ENCODE data around the genes SEC22B and PPIAL4D.

DNA sequence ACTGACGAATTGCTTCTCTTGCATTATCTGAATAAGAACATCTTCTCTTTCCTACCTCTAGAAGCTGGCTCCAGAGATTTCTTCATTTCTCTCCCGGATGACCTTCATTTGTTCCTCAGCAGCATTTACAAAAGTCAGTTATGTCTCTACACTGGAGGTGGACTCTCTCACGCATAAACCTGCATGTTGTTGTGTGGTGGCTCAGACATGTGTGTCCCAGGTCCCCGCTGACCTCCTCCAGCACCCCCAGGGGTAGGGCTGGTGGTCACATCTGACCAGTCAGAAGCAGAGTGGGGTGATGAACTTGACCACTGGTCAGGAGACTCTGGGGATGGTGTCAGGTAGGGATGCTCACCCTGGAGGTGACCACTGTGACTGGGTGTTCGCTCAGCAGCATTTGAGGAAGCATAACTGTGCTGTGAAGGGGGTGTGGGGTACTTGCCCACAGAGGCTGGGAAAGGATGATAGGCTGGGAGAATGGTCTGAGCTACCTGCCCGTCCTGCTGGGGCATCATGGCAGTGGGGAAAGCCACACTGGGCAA lies 18.9 kb upstream of the ADAM30 start:
- RAMPAGE, long total RNA, result no peak
- RRBS, 2 experiments, result no CpG with 5 or more reads among the region's 6 CpGs
CAGE:
- cytosol, long polyA minus RNA, result no peak
- cytosol, long polyA plus RNA, result no peak
- long polyA plus RNA, result no peak
- nucleolus, long total RNA, result no peak
- nucleus, long polyA plus RNA, result no peak
- nucleus, long total RNA, result no peak

- RAMPAGE, long total RNA, result no peak
- RRBS, 2 experiments, result no CpG with 5 or more reads among the region's 4 CpGs
CAGE:
- cytosol, long polyA minus RNA, result no peak
- cytosol, long polyA plus RNA, result no peak
- long polyA plus RNA, result no peak
- nucleolus, long total RNA, result no peak
- nucleus, long polyA plus RNA, result no peak
- nucleus, long total RNA, result no peak
Observed at GRCh38 chr1:119921560-119922045, 25.3 kb upstream of the ADAM30 start.

DNA sequence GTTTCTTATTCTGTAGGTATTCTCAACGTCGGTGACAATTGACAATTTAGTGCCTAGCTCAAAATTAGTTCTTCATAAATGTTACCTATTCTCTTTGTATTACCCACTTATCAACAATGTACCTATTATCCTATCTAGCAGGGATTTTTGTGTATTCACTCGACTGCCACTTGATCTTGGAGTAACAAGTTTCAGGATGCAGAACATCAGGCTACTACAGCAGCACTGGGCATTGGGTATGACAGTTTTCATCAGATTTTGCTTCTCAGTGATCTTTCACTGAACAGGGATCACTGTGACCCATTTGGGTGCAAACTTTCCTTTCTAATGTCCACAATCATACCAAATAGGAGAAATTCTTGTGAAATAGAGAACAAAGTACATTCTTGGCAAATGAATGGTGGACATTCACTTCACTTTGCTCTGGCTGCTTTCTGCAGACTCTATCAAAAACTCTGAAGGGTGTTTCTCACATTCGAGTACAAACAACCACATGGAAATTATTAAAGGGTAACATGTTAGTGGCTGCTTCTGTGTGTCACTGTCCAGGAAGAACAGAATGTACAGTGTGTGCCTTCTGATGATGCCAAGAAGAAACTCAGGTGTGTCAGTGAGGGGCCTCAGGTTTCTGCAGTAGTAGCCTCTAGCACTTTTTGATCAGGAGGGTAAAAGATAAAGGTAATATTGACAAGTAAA lies 61.8 kb upstream of the ADAM30 start:
- RAMPAGE, long total RNA, result no peak
- RRBS, 2 experiments, result no CpG with 5 or more reads among the region's 4 CpGs
CAGE:
- cytosol, long polyA minus RNA, result no peak
- cytosol, long polyA plus RNA, result no peak
- long polyA plus RNA, result no peak
- nucleolus, long total RNA, result no peak
- nucleus, long polyA plus RNA, result no peak
- nucleus, long total RNA, result no peak

- RAMPAGE, long total RNA, result start-site peak on the minus strand at chr1:120176387-120176524, 3,398 and 3,804 reads in 2 replicates
- RRBS, 2 experiments, result no CpG with 5 or more reads among the region's 43 CpGs
CAGE:
- cytosol, long polyA minus RNA, result start-site peak on the minus strand at chr1:120176408-120176516, 389 reads
- cytosol, long polyA plus RNA, result start-site peak on the minus strand at chr1:120176349-120176516, 1,343 and 1,049 reads in 2 replicates
- long polyA plus RNA, result start-site peak on the minus strand at chr1:120176387-120176508, 552 and 646 reads in 2 replicates
- nucleolus, long total RNA, result no peak
- nucleus, long polyA plus RNA, result start-site peak on the minus strand at chr1:120176345-120176512, 820 and 774 reads in 2 replicates
- nucleus, long total RNA, result start-site peak on the minus strand at chr1:120176392-120176489, 82 reads
Observed at GRCh38 chr1:120175744-120176831, at the start of gene SEC22B. Gene SEC22B (minus strand): TSS chr1:120176520.

DNA sequence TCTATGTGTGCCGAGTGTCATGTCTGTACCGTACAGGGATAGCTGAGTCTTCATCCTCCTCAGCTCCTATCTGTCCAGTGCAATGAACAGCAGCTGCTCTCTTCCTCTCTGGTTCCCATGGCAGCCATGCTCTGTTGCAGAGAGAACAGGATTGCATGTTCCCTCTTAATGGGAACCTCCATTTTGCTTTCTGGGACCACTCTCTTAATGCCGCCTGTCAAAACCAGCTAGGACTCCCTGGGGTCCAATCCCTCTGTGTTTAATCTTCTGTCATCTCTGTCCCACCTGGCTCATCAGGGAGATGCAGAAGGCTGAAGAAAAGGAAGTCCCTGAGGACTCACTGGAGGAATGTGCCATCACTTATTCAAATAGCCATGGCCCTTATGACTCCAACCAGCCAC lies 38.8 kb downstream of the NBPF8 start:
- RAMPAGE, long total RNA, result no peak
- RRBS, 2 experiments, result no CpG with 5 or more reads among the region's 3 CpGs
CAGE:
- cytosol, long polyA minus RNA, result no peak
- cytosol, long polyA plus RNA, result no peak
- long polyA plus RNA, result no peak
- nucleolus, long total RNA, result no peak
- nucleus, long polyA plus RNA, result no peak
- nucleus, long total RNA, result no peak

DNA sequence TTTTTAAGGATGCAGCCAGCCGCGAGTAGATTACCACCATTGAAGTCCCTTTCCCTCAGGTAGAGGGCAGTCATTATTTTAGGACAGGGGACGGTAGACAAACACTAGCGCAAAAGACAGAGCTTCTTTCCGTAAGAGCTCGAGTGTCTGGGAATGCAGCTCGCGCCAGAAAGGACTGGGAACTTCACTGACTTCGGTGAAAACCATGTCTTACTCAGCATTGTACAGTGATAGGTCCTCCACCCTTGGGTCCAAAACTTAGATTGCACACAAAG lies 144.4 kb downstream of the NBPF8 start:
- RAMPAGE, long total RNA, result no peak
- RRBS, 2 experiments, result no CpG with 5 or more reads among the region's 9 CpGs
CAGE:
- cytosol, long polyA minus RNA, result no peak
- cytosol, long polyA plus RNA, result no peak
- long polyA plus RNA, result no peak
- nucleolus, long total RNA, result no peak
- nucleus, long polyA plus RNA, result no peak
- nucleus, long total RNA, result no peak

DNA sequence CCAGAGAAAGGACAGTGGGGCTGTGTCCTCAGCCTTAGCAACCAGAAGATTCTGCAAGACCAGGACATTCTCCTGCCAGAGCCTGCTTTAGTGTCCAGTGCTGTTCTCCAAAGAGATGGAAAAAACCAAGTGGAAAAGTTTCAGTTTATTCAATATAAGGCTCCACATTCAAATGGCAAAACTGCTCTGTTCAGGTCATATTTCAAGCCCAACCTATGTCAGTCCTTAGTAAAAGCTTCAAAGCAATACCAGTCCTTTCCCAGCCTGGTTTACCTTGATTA lies 132.6 kb upstream of the NOTCH2NLR start:
- RAMPAGE, long total RNA, result no peak
CAGE:
- cytosol, long polyA minus RNA, result no peak
- cytosol, long polyA plus RNA, result no peak
- long polyA plus RNA, result no peak
- nucleolus, long total RNA, result no peak
- nucleus, long polyA plus RNA, result no peak
- nucleus, long total RNA, result no peak

DNA sequence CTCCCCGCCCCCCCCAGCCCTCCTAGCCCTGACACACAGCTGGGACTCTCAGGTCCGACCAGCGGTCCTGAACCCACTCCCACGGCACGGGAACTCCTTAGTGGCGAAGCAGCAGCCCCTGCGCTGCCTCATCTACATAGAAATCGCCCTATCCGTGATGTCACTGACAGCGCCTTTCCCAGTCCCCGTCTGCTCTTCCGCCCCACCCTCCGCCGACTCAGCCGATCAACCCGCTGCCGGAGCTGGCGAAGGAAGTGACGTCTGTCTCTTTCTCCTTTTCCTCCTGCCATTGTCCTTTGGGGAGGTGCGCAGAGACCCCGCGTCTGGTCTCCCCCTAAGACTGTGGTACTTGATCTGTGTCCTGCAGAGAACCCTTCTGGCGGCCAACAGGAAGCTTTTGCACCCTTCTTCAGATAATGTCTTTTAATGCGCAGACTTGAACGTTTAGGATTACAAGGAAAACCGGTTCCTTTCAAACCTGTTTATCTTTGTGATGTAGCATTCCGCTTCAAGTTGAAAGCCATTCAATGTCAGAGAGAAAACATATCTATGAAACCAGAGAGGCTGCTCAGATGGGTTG lies 38.4 kb upstream of the PPIAL4A start:
- RAMPAGE, long total RNA, result no peak
- RRBS, 2 experiments, result no CpG with 5 or more reads among the region's 27 CpGs
CAGE:
- cytosol, long polyA minus RNA, result no peak
- cytosol, long polyA plus RNA, result no peak
- long polyA plus RNA, result no peak
- nucleolus, long total RNA, result no peak
- nucleus, long polyA plus RNA, result no peak
- nucleus, long total RNA, result no peak

GRCh38 chr1:121016567-121017177 lies 127.1 kb downstream of the PPIAL4A start:
- RAMPAGE, long total RNA, result no peak
- RRBS, 2 experiments, result no CpG with 5 or more reads among the region's 14 CpGs
CAGE:
- cytosol, long polyA minus RNA, result no peak
- cytosol, long polyA plus RNA, result no peak
- long polyA plus RNA, result no peak
- nucleolus, long total RNA, result no peak
- nucleus, long polyA plus RNA, result no peak
- nucleus, long total RNA, result no peak

GRCh38 chr1:121020559-121021209 lies 131.1 kb downstream of the PPIAL4A start:
- RAMPAGE, long total RNA, result no peak
- RRBS, 2 experiments, result no CpG with 5 or more reads among the region's 32 CpGs
CAGE:
- cytosol, long polyA minus RNA, result no peak
- cytosol, long polyA plus RNA, result no peak
- long polyA plus RNA, result no peak
- nucleolus, long total RNA, result no peak
- nucleus, long polyA plus RNA, result no peak
- nucleus, long total RNA, result no peak

DNA sequence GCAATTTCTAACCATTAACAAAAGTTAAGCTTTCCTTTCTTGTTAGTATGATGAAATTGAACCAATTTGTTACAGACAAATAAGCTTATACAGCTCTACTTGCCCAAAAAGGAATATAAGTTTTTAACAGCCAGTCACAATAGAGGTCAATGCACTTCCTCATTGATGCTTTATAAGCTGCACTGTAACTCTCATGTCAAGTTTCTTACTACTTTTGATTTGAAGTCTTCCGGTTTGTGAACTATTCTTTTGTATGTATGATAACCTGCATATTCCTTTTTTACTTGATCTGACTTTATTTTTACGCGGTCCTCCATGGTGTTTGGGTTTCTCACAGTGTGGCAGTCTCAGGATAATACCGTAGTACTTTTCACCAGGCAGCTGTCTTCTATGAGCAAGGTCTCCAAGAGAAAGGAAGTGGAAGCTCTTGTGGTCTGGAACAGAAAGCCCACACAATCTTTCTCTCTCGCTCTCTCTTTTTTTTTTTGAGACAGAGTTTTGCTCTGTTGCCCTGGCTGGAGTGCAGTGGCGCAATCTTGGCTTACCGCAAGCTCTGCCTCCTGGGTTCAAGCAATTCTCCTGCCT lies 331.6 kb downstream of the SRGAP2C start:
- RAMPAGE, long total RNA, result no peak
- RRBS, 2 experiments, result no CpG with 5 or more reads among the region's 7 CpGs
CAGE:
- cytosol, long polyA minus RNA, result no peak
- cytosol, long polyA plus RNA, result no peak
- long polyA plus RNA, result no peak
- nucleolus, long total RNA, result no peak
- nucleus, long polyA plus RNA, result no peak
- nucleus, long total RNA, result no peak

DNA sequence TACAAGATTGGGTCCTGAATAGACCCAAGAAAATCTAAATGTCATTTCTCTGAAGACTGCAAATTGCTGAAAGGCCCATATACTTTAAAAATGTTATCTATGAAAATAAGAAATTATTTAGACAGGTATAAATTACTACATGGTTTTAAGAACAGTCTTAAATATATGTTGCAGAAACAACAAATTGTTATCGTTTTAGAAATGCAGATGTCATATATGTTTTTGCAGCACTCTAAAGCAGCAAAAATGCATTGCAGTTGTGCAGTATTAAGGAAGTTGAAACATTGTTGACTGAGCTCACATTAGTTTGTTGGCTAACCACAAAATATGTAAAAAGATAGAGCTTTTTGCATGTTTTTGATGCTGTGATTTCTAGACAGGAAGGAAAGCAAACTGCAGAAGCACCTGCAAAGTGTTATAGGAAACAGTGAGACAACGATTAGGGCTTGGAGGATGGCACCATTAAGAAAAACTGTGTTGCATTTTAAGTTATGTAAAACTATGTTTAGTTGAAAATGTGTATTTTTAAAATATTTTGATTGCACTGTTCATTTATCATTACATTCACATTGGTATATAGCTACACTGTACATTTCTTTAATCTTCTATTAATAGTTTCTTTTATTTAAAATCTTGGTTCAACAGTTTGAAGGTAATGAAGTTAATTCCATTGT lies 366.7 kb downstream of the SRGAP2C start:
- RAMPAGE, long total RNA, result no peak
- RRBS, 2 experiments, result no CpG with 5 or more reads among the region's 2 CpGs
CAGE:
- cytosol, long polyA minus RNA, result no peak
- cytosol, long polyA plus RNA, result no peak
- long polyA plus RNA, result no peak
- nucleolus, long total RNA, result no peak
- nucleus, long polyA plus RNA, result no peak
- nucleus, long total RNA, result no peak

DNA sequence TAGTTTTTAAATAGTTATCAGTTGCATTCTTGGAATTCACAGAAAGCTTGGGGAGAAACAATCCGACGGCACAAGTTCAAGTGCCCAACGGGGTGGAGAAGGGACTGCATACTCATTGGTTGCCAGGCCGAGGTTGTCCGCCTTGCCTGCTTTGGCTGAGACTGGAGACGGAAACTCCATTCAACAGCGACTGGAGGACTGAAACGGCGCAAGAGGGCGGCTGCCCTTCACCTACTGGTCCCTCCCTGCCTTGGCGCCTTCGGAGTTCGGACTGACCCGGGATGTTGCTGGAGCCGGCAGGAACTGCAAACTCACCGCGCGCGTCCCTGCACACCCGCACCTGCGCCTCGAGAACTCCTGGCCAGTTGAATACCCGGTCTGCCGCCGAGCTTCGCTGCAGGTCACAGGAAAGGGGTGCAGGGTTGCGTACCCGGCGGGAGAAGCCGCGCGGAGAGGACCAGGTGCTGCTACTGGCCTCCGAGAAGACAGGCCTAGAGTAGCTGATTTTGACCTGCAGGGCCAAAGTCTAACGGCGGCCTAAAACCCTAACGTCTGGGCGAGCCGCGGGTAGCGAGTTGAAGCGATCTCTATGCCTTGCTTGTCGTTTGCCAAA lies 67.4 kb downstream of the H3-7 start:
- RAMPAGE, long total RNA, result no peak
- RRBS, 2 experiments, result 45 to 77% methylated on average over 5 of the region's 42 CpGs
CAGE:
- cytosol, long polyA minus RNA, result no peak
- cytosol, long polyA plus RNA, result no peak
- long polyA plus RNA, result no peak
- nucleolus, long total RNA, result no peak
- nucleus, long polyA plus RNA, result no peak
- nucleus, long total RNA, result no peak

DNA sequence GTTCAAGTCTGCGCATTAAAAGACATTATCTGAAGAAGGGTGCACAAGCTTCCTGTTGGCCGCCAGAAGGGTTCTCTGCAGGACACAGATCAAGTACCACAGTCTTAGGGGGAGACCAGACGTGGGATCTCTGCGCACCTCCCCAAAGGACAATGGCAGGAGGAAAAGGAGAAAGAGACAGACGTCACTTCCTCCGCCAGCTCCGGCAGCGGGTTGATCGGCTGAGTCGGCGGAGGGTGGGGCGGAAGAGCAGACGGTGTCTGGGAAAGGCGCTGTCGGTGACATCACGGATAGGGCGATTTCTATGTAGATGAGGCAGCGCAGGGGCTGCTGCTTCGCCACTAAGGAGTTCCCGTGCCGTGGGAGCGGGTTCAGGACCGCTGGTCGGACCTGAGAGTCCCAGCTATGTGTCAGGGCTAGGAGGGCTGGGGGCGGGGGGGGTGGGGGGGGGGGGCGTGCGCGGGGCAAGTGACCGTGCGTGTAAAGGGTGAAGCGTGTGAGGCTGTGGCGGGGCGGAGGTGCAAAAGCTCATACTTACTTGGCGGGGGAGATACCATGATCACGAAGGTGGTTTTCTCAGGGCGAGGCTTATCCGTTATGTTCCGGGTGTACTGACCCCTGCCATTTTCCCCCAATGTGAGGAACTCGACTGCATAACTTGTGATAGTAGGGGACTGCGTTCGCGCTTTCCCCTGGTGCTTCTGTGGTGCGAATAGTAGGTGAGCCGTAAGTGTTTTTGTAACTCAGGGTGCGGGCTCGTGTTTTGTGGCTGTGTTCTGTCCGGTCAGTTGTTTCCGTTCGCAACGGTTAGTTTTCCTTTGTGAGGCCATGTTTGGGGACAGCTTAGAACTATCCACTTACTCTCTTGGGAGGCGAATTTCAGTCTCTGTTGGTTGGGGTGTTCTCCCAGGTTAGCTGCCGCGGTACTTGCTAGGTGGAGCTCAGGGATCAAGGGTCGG lies 38.9 kb upstream of the PPIAL4E start:
- RAMPAGE, long total RNA, result no peak
- RRBS, 2 experiments, result no CpG with 5 or more reads among the region's 54 CpGs
CAGE:
- cytosol, long polyA minus RNA, result no peak
- cytosol, long polyA plus RNA, result no peak
- long polyA plus RNA, result no peak
- nucleolus, long total RNA, result start-site peak on the plus strand centred at position 533 of the sequence, 8 bp wide, 176 reads
- nucleus, long polyA plus RNA, result no peak
- nucleus, long total RNA, result start-site peak on the plus strand centred at position 558 of the sequence, 54 bp wide, 26 reads

DNA sequence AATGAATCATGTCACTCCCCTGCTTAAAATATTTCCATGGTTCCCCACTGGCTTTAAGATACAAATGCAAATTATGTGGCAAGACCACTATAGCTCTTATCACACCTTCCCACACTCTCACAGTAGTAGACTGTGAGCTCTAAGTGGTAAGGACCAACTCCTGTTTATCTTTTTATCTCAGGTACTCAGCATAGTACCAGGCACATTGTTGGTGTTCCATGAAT lies 53.5 kb downstream of the SRGAP2B start:
- RAMPAGE, long total RNA, result no peak
CAGE:
- cytosol, long polyA minus RNA, result no peak
- cytosol, long polyA plus RNA, result no peak
- long polyA plus RNA, result no peak
- nucleolus, long total RNA, result no peak
- nucleus, long polyA plus RNA, result no peak
- nucleus, long total RNA, result no peak

DNA sequence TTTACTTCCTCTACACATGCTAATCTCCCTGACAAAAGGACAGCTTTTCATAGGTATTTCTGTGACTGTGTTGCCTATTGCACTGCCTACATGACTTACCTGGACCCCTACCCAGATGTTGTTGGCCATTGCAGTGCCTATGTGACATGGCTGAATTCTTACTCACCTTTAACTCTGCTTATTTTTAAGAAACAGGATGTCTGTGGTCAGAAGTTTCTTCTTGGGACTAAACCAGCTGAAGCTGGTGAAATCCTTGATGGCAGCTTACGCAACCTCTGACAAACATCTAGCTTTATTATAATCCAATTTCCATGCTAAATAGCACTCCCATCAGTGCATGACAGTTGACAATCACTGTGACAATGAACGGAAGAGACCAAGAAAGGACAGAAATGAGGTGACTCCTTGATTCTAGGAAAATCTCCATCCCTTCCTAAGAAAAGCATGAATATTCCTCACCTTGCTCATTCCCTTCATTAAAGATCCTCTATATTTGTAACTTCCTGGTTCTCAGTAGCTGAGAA lies 50.6 kb downstream of the PPIAL4D start:
- RAMPAGE, long total RNA, result no peak
- RRBS, 2 experiments, result no CpG with 5 or more reads among the region's 2 CpGs
CAGE:
- cytosol, long polyA minus RNA, result no peak
- cytosol, long polyA plus RNA, result no peak
- long polyA plus RNA, result no peak
- nucleolus, long total RNA, result no peak
- nucleus, long polyA plus RNA, result no peak
- nucleus, long total RNA, result no peak

DNA sequence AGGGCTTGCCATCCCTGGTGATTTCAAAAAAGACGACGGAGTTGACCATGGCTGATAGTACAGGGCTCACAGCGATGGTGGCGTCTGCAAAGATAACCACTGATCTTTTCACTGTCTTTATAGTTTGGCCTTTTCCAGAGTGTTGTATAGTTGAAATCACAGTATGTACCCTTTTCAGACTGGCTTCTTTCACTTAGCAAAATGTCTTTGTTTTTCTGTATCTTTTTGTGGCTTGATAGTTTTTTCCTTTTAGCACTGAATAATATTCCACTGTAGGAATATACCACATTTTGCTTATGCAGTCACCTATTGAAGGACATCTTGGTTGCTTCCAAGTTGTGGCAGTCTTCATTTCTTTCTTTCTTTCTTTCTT lies at the start of gene PPIAL4D:
PPIAL4D (minus strand) TSS at position 99 of the 373 bp plus-strand sequence.
- RAMPAGE, long total RNA, result no peak
- RRBS, 2 experiments, result no CpG with 5 or more reads among the region's 4 CpGs
CAGE:
- cytosol, long polyA minus RNA, result no peak
- cytosol, long polyA plus RNA, result no peak
- long polyA plus RNA, result no peak
- nucleolus, long total RNA, result no peak
- nucleus, long polyA plus RNA, result no peak
- nucleus, long total RNA, result no peak

DNA sequence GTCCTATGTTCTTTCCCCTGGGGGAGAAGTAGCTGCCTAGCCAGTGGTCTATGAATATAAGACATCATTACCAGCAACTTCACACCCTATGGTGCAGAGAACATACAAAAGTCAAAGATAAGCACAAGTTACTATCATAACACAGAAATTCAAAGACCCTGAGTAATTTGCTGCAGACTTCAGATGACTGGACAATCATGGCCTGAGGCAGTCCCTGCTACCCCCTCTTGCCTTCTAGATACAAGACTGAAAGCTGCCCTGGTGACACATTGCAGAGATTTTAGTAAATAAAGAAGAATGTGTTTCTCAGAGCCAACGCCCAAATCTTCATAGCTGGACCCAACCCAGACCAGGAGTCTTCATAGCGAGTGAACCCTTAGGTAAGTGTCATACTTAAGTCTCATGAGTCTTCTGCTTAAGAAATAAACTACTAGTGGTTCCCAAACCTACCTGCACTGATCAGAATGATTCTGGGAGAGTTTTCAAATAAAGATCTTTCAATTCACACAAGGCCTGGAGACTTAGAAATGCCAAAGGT lies 885 bp downstream of the PDZK1 start:
- RAMPAGE, long total RNA, result no peak
- RRBS, 2 experiments, result no CpG with 5 or more reads among the region's 2 CpGs
CAGE:
- cytosol, long polyA minus RNA, result no peak
- cytosol, long polyA plus RNA, result no peak
- long polyA plus RNA, result no peak
- nucleolus, long total RNA, result no peak
- nucleus, long polyA plus RNA, result no peak
- nucleus, long total RNA, result no peak

DNA sequence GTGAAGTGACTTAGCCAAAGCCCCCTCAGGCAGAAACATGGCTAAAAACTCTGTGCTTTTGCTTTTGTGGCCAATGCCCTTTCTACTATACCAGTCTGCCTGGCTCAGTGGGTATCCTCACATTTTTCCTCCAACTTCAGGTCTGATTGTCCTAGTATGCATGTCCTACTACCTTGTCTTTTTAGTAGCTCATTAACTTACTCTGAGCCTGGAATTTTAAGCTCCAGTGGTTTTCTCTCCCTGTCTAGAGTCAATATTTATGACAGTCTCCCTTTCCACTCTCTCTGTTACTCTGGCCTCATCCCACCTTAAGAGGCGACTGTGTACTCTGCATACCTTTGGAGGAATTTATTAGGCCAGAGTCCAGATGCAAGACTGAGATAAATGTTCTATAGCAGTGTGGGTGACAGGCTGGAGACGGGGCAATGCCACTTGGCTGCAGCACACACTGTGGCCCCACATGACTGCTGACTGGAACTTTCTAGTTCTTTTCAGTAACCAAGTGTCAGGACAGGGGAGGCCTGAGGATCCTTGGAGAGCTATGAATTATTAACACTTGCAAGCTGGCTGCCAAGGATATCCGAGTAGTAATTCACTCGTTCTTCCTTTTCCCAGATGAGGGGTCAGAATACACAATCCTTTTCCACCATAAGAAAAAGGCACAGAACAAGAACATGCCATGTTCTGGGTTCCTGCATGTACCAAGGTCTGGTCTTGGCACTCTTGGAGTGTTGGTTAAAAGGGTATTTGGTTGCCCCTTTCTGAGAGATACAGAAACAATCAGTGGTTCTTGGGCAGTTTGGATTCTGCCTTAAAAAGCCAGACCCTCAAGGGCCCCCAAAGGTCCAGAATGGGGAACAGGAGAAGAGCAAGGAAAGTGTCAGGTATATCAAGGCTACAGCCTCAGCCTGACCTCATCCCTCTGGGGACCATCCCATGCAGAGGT lies 4.2 kb upstream of the PDZK1 start:
- RAMPAGE, long total RNA, result no peak
- RRBS, 2 experiments, result no CpG with 5 or more reads among the region's 4 CpGs
CAGE:
- cytosol, long polyA minus RNA, result no peak
- cytosol, long polyA plus RNA, result no peak
- long polyA plus RNA, result no peak
- nucleolus, long total RNA, result no peak
- nucleus, long polyA plus RNA, result no peak
- nucleus, long total RNA, result no peak

DNA sequence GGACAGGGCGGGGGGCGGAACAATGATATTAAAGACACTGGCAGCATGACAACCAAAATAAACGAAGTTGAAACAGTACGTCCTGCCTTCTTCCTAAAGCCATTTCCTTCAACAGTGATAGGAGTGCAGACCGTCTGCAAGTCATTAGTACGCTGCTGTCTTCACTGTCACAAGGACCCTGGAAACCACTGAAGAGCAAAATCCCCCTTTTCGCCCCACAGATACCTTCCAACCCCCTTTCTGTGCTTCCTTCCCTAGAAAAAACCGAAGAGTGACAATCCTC lies 922 bp downstream of the RNF115 start:
- RAMPAGE, long total RNA, result no peak
- RRBS, 2 experiments, result no CpG with 5 or more reads among the region's 8 CpGs
CAGE:
- cytosol, long polyA minus RNA, result no peak
- cytosol, long polyA plus RNA, result no peak
- long polyA plus RNA, result no peak
- nucleolus, long total RNA, result no peak
- nucleus, long polyA plus RNA, result no peak
- nucleus, long total RNA, result no peak

All from GM12878 (cell line).